ENCODE data around the genes NRBF2 and PBLD.

- RRBS: no CpG with 5 or more reads among the region's 9 CpGs
Observed at GRCh38 chr10:62658465-62658906, 146.0 kb upstream of the ADO start.

- RRBS: 2% methylated on average over 9 of the region's 65 CpGs
Observed at GRCh38 chr10:63132811-63134128, at the start of gene NRBF2. Gene NRBF2, plus strand, starts transcription at chr10:63133328.

- RRBS: no CpG with 5 or more reads among the region's 1 CpG
Observed at GRCh38 chr10:63197309-63197709, 64.2 kb downstream of the NRBF2 start.

DNA sequence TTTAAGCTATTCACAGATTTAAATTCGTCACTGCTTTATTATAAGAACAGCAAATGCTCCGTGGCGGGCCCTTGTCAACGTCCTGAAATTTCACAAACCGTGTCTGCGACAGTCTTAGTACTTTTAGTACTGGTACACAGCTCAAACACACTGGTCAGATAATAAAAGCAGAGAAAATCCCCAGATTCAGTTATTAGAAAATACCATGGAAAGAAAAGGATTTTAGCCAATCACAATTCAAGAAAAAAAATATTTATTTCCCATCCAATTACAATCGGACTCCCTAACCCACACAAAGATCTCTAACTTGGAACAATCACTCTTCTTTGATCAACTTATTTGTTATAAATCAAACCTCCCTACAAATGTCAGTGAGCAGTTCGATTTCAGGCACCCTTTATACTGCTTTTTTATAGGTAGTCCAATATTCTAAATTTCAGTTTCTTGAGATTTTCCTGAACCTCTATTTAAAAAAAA, 802 bp upstream of the JMJD1C start:
- RRBS: no CpG with 5 or more reads among the region's 8 CpGs

DNA sequence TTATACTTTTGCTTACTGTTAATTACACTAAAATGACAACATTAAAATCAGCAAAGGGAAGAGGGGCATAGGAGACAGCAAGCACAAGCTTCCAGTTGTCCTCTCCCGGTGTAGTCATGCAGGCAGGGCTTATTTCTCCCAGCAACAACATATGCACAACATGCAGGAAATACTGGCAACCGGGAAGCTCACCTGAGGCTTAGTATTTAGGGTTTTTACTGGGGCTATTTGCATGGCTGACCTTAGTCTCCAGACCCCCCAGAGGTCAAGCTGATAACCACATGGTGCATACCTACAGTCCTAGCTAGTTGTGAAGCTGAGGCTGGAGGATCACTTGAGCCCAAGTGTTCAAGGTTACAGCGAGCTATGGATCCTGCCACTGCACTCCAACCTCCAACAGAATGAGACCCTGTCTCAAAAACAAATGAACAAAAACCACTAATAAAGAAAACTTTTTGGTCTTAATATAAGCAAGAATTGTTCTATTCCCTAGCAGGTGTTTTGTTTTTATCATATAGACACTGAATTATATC, 12.8 kb upstream of the JMJD1C start:
- RRBS: 69% methylated on average over 2 of the region's 3 CpGs

DNA sequence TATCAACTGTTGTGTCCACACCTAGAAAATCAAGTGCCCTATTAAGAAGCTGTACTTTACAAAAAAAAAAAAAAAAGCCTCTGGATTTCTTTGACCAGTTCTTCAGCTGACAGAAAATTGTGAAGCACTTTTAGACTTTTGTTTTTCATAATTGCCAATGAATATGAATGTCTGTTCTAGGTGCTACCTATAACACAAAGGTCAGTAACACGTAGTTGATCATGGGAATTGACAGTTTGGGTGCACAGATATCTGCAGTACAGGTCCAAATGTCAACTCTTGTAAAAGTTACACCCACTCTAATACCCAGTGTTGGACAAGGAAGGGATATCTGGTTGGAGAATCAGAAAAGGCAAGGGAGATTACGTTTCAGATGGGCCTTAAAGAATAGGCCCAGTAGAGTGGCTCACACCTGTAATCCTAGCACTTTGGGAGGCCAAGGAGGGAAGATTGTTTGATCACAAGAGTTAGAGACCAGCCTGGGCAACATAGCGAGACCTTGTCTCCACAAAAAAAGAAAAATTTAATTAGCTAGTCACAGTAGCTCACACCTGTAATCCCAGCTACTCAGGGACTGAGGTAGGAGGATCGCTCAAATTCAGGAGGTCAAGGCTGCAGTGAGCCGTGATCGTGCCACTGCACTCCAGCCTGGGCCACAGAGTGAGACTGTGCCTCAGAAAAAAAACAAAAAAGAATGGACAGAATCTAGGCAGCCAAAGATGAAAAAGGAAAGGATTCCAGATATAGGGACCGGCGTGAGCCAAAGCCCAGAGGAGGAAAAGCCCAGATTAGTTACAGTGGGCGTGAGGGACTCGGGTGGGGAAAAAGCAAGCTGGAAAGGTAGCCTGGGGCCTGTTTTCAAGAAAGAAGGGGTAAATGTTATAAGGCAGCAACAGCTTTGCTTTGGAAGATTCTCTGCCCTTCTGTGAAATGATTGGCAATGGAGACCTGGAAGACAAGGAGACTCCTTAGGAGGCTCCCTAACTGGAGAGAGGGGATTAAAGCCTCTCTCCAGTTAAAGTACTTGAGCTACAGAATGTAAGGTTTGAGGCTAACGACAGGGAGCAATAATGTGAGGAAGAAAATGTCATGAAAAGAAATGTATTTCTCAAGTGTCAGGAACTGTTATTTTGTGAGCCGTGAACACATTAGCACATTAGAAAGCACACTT, 2.1 kb downstream of the REEP3 start:
- RRBS: no CpG with 5 or more reads among the region's 12 CpGs

DNA sequence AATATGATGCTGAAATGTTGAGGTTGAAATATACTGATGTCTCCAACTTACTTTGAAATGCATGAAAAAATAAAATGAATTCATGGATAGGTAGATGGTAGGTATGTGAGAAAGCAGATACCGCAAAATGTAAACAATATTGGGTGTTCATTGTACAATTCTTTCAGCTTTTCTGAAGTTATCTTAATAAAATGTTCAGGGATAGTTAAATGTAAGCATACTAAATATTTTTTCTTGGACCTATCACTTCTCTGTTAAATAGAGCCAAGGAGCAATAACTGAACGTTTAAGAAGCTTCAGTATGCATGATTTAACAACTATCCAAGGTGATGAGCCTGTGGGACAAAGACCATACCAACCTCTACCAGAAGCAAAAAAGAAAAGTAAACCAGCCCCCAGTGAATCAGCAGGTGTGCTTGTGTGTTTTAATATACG, 88.7 kb downstream of the REEP3 start:
- RRBS: no CpG with 5 or more reads among the region's 3 CpGs

DNA sequence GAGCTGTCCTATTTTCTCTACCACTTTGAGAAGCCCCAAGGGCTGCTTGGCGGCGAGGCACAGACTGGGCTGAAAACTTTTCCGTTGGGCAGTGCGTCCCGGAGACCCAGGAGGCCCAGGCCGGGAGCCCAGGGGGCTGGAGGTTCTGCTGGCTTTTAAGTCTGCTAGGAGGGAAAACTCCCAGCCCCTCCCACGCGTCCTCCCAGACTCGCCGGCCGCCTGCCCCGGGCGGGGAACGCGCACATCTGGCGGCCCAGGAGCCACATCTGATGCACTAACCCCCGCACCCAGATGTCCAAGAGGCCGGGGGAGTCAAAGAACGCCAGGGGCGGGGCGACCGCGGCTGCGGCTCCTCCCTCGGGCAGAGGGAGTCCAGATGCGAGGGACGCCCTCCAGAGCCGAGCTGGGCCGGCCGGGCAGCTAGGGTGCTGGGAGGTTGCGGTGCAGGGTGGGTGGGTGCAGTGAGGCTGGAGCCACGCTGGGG, 108.8 kb downstream of the REEP3 start:
- RRBS: 2% methylated on average over 14 of the region's 32 CpGs

- RRBS: no CpG with 5 or more reads among the region's 5 CpGs
Observed at GRCh38 chr10:66322090-66322958, 603.5 kb upstream of the LRRTM3 start.

GRCh38 chr10:67788391-67788973, 49.5 kb downstream of the DNAJC12 start:
- RRBS: no CpG with 5 or more reads among the region's 14 CpGs

DNA sequence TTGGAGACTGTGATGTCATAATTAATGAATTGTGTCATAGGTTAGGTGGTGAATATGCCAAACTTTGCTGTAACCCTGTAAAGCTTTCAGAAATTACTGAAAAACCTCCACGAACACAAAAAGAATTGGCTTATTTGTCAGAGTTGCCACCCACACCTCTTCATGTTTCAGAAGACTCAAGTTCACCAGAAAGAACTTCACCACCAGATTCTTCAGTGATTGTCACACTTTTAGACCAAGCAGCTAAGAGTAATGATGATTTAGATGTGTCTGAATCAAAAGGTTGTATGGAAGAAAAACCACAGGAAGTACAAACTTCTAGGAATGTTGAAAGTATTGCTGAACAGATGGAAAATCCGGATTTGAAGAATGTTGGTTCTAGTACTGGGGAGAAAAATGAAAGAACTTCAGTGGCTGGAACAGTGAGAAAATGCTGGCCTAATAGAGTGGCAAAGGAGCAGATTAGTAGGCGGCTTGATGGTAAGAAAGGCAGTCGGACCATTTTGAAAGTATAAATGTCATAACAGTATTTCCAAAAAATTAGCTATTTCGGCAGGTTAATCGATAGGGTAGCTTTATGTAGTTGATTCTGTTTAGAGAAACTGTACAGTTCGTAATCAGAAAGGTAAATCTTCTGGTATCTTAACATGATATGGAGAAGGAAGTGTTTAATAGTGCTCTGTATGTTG, 28.2 kb downstream of the SIRT1 start:
- RRBS: no CpG with 5 or more reads among the region's 7 CpGs

DNA sequence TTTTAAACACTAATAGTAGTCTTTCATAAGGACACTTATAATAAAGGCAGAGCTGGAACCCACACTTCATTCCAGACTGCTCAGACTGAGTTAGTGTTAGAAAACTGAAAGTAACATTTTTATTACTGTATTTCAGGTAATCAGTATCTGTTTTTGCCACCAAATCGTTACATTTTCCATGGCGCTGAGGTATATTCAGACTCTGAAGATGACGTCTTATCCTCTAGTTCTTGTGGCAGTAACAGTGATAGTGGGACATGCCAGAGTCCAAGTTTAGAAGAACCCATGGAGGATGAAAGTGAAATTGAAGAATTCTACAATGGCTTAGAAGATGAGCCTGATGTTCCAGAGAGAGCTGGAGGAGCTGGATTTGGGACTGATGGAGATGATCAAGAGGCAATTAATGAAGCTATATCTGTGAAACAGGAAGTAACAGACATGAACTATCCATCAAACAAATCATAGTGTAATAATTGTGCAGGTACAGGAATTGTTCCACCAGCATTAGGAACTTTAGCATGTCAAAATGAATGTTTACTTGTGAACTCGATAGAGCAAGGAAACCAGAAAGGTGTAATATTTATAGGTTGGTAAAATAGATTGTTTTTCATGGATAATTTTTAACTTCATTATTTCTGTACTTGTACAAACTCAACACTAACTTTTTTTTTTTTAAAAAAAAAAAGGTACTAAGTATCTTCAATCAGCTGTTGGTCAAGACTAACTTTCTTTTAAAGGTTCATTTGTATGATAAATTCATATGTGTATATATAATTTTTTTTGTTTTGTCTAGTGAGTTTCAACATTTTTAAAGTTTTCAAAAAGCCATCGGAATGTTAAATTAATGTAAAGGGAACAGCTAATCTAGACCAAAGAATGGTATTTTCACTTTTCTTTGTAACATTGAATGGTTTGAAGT, 31.9 kb downstream of the SIRT1 start:
- RRBS: no CpG with 5 or more reads among the region's 5 CpGs

- RRBS: no CpG with 5 or more reads among the region's 3 CpGs
Observed at GRCh38 chr10:67954957-67955468, 70.6 kb downstream of the SIRT1 start.

DNA sequence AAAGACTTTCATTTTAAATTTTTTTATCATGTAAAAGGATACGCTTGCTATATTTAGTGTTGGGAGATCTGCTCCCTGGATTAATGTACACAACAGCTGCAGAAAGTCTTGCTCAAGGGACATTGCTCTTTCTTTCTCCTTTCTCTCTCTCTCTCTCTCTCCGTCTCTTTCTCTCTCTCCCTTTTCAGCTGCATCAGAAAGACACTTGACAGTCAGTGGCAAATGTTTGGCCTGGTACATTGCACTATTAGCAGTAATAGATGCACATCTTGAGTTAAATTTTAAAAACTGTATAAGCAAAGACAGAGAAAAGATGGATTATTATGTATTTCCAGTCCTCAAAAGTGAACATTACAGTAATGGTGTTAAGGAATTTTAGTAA, 816 bp downstream of the MYPN start:
- RRBS: no CpG with 5 or more reads among the region's 2 CpGs

GRCh38 chr10:68306527-68307212, 25.2 kb upstream of the HNRNPH3 start:
- RRBS: no CpG with 5 or more reads among the region's 11 CpGs

DNA sequence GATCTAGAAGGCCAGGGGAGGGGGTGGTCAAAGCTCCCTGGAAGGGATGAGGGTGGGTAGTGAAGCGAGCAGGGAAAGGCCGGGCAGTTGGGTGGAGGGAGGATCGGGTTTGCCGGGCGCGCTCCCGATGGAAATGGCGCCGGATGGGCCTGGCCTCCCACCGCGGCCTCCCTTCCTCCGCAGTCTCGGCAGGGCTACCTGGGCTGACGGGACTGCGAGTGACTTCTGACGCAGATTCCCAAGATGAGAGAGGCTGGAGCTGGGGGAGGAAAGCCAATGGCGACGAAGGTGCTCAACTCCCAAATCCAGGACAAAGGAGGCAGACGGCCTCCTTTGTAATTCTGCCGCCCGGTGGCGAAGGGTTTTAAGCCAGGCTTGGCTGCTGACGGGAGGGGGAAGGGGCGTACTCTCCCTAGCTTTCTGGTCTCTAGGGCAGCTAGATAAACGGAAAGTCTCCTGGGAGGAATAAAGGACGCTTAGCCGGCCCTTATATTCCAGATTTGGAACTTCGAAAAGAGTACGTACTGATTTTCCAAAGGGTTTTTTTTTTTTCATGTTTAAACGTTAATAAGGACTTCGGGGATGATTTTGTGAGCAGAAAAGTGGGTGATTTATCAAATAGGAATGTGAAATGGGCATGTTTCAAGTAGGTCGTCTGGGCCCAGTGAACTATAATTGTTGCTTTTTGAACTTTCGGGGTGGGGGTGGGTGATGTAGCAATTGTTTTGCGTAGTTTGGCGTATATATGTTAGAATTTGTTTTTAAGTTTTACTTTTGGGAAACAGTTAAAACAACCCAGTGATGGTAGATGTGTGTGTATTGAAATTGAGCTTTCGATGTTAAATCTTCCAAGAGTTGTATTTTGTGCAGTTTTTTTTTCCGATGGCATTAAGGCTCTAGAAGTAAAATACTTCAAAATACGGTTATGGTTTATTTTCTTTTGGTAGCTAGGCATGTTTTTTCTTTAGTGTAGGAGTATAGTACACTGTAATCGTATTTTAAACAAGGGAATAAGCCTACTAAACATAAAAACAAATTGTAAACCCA, at the start of gene PBLD:
PBLD (minus strand) TSS at position 343 of the 1,047 bp plus-strand sequence.
- RRBS: no CpG with 5 or more reads among the region's 39 CpGs

- RRBS: no CpG with 5 or more reads among the region's 9 CpGs
Observed at GRCh38 chr10:68338115-68339064, 5.7 kb upstream of the PBLD start.

DNA sequence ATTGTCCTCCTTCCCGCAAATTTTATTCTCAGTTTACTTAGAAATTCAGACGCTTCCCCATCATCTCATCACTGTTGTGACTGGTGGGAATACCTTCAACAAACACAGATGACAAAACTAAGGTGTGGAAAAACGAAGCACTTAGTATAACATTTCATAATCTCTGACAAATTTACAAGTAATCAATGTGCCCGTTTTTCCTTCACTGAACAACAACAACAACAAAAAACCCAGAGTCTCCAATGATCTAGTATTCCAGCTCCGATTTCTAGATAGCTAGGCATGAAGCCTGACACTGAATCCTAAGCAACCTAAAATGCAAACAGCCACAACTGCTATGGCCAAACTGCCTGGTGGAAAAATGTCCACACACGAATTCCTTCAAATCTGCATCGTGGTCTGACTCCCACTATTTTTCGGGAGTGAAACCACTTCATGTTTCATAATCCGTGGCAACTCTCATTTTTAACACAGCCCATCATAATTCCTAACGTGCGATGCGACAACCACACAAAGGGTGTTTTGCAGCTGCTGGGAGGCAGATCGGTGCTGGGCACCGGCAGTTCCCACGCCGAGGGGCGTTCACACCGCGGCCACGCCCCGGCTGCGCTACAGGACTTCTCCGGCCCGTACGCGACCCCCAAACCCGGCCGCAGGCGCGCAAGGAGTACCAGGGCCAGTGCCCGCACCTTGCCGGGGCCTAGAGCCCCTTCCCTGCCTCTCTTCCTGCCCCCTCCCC, 949 bp downstream of the RUFY2 start:
- RRBS: 3% methylated on average over 14 of the region's 32 CpGs

DNA sequence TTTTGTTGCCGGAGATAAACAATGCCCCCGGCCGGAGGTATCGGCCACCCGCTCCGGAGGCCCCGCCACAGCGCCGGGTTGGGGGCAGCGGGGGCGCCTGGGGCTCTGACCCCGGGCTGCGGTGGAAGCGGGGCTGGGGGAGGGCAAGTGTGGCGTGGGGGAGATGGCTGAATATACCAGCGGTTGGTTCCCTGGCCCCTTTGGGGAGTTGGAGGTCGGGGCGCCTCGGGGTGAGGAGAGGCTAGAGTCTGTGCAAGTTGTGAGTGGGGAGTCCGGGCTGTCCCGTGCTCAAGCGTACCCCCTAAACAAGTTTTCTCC, 758 bp downstream of the TET1 start:
- RRBS: 3% methylated on average over 4 of the region's 22 CpGs